ENCODE data around the genes TYRO3, PLA2G4D and CKMT1B.

GRCh38 chr15:41520323-41521115 lies 6.9 kb upstream of the LTK start:
- RRBS, 2 experiments = no CpG with 5 or more reads among the region's 27 CpGs

DNA sequence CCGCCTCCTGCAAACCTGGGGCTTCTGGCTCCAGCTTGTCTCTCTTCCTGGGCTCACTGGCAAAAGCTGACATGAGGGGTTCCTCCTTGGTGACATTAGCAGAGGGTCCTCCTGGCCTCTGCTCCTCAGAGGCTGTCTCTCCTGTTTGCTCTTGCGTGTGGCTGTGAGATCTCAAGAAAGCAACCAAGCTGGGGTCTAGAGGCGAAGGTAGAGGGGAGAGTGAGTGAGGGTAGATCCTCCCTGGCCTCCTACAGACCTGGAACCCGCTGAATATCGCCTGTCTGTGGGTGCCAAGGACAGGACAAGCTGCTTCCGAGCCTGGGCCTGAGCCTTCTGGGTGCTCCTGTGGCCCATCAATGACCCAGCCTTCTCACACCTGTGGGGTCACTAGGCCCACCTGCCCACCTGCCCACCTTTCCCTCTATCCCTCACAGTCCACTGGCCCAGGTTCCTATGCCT lies 13.0 kb downstream of the RPAP1 start:
- RRBS, 2 experiments = no CpG with 5 or more reads among the region's 6 CpGs

DNA sequence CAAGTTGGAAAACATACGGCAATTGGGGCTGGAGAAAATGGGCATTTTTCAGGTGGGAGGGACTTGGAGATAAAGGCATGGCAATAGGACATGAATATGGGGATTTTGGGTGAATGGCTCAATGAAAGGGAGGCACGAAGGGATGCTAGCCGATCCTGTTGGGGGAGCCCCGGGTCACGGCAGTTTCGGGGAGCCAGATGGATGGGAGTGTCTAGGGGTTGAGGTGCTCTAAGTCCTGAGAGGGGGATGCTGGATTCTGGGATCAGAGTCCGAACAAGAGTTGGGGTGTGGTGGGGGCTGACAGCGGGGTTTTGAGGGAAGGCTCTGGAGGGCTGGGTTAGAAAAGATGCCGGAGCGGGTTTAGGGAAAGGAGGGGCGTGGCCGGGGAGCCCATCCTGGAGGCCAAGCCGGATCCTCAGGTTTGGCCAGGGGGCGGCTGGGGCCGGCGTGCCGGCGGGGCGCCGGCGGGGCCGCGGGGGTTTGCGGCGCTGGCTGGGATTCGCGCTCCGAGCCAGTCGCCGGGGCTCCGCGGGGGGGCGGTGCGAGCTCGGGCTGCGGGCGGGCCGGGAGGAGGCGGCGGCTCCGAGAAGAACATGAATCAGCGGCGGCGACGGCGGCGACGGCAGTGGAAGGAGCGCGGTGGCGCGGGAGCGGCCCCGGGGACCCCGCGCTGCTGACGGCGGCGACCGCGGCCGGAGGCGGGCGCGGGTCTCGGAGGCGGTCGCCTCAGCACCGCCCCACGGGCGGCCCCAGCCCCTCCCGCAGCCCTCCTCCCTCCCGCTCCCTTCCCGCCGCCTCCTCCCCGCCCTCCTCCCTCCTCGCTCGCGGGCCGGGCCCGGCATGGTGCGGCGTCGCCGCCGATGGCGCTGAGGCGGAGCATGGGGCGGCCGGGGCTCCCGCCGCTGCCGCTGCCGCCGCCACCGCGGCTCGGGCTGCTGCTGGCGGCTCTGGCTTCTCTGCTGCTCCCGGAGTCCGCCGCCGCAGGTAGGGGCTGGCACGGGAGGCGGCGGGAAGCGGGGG lies at the start of gene TYRO3:
Gene TYRO3 (plus strand): TSS at position 815 of the 1,020 bp plus-strand sequence.
- RRBS, 2 experiments = 1 to 5% methylated on average over 52 to 54 of the region's 107 CpGs

DNA sequence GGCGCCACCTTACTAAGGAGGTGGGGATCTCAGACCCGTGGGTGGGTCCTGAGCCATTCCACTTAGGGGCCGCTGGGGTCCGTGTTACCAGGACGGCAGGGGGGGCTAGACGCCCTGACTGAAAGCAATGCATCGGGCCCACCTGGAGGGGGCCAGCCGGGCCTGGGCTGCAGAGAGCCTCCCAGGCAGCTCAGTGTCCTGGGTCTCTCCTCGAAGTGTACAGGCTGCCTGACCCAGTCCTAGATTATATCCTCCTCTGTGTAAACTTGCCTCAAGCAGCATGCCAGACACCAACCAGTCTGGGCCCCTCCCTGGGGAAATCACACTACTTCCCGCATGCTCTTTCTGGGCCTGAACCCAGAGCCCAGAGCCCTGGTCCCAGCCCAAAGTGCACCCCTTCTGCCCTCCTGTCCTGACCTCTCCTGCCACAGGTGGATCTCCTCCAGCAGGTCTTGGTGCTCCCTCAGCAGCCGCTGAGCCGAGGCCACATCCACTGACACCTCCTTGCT lies 15.9 kb downstream of the SPTBN5 start:
- RRBS, 2 experiments = no CpG with 5 or more reads among the region's 12 CpGs

- RRBS, 2 experiments = 72 to 85% methylated on average over 5 of the region's 20 CpGs
These were observed 35.5 kb downstream of the EHD4 start for GRCh38 chr15:41936499-41937605.

GRCh38 chr15:41951422-41951878 lies 20.9 kb downstream of the EHD4 start:
- RRBS, 2 experiments = no CpG with 5 or more reads among the region's 2 CpGs

- RRBS, 2 experiments = no CpG with 5 or more reads among the region's 4 CpGs
These were observed at the start of gene PLA2G4D for GRCh38 chr15:42094388-42094643. TSS of gene PLA2G4D (minus strand) at chr15:42094562.

DNA sequence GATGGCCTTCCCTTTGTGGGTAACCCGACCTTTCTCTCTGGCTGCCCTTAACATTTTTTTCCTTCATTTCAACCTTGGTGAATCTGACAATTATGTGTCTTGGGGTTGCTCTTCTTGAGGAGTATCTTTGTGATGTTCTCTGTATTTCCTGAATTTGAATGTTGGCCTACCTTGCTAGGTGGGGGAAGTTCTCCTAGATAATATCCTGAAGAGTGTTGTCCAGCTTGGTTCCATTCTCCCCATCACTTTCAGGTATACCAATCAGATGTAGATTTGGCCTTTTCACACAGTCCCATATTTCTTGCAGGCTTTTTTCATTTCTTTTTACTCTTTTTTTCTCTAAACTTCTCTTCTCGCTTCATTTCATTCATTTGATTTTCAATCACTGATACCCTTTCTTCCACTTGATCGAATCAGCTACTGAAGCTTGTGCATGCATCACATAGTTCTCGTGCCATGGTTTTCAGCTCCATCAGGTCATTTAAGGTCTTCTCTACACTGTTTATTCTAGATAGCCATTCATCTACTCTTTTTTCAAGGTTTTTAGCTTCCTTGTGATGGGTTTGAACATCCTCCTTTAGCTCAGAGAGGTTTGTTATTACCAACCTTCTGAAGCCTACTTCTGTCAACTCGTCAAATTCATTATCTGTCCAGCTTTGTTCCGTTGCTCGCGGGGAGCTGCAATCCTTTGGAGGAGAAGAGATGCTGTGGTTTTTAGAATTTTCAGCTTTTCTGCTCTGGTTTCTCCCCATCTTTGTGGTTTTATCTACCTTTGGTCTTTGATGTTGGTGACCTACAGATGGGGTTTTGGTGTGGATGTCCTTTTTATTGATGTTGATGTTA lies 22.2 kb upstream of the GANC start:
- RRBS, 2 experiments = no CpG with 5 or more reads among the region's 8 CpGs

DNA sequence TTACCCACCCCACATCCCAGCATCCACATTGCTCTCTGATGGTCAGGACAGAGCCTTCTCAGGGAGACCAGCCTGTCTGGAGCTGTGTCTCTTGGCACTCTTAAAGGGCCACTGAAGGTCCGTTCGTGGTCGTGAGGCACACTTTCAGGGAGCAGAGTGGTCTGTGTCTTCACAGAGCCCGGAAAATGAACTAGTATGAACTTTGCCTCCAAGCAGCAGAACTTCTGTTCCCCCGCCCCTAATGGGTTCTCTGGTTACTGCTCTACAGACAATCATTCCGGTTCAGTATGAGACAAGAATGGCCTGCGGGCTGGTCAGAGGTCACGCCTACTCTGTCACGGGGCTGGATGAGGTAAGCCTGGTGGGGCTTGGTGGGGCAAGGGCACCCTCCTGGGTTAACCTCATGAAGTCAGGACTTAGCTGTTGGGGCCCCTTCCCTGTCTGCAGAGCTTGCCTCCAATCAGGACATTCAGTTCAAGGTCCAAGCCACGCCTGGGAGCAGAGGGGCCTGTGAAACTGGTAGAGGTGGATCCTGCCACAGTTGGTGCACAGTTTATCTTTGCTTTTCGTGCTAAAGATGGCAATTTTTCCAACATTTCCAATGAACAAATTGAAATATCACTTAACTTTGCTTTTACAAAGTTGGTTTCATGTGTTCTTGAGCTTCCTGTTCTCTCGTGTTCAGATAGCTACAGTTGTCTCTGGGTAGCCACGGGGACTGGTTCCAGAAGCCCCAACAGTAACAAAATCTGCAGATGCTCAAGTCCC lies 33.3 kb downstream of the CAPN3 start:
- RRBS, 2 experiments = 56 to 59% methylated on average over 2 of the region's 13 CpGs

DNA sequence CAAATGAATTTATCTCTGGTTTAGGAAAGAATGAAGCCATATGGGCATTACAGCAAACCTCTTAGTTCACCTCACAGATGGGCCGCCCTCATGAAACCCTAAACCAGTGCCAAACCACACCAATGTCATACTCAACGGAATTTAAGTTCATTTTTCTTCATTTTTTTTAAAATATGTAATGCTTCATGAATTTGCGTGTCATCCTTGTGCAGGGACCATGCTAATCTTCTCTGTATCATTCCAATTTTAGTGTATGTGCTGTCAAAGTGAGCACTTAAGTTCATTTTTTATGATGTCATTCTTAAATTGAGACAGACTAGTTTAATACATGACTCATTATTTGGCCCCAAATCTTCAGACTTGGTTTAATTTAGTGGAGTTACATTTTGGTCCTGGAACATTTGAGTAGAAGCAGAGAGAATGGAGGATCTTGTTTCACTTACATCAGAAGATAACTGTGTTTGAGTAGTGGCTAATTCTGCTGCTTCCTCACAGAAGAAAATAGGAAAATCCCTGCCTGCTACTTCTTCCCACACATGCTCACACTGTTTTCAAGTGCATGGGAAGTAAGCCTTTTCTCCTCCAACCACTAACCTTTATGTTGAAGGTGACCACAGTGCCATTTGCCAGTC lies 63.4 kb downstream of the ZNF106 start:
- RRBS, 2 experiments = no CpG with 5 or more reads among the region's 3 CpGs

DNA sequence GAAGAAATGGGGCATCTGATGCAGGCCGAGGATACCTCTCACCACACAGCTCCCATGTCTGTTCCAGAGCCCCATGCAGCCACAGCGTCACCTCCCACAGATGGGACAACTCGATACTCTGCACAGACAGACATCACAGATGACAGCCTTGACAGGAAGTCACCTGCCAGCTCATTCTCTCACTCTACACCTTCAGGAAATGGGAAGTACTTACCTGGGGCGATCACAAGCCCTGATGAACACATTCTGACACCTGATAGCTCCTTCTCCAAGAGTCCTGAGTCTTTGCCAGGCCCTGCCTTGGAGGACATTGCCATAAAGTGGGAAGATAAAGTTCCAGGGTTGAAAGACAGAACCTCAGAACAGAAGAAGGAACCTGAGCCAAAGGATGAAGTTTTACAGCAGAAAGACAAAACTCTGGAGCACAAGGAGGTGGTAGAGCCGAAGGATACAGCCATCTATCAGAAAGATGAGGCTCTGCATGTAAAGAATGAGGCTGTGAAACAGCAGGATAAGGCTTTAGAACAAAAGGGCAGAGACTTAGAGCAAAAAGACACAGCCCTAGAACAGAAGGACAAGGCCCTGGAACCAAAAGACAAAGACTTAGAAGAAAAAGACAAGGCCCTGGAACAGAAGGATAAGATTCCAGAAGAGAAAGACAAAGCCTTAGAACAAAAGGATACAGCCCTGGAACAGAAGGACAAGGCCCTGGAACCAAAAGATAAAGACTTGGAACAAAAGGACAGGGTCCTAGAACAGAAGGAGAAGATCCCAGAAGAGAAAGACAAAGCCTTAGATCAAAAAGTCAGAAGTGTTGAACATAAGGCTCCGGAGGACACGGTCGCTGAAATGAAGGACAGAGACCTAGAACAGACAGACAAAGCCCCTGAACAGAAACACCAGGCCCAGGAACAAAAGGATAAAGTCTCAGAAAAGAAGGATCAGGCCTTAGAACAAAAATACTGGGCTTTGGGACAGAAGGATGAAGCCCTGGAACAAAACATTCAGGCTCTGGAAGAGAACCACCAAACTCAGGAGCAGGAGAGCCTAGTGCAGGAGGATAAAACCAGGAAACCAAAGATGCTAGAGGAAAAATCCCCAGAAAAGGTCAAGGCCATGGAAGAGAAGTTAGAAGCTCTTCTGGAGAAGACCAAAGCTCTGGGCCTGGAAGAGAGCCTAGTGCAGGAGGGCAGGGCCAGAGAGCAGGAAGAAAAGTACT lies 8.2 kb downstream of the MAP1A start:
- RRBS, 2 experiments = no CpG with 5 or more reads among the region's 8 CpGs

DNA sequence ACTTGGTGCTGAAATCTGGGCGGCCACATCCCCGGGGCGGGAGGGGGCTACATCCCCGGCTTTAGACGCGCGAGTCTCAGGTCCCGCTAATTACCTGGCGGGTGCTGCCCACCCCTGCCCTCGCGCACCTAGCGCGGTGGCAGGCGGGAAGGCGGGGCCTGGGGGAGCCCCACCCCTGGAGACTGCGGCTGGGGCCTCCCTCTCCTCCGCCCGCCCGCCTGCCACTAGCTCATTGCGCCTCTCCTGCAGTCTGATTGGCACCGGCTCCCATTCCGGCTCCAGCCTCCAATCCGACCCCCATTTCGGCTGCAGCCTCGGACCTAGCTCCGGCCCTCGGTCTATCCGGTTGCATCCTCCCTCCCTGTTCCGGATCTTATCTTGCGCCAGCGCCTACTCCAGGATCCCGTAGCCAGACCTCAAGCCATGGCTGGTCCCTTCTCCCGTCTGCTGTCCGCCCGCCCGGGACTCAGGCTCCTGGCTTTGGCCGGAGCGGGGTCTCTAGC lies at the start of gene CKMT1B:
Gene CKMT1B (plus strand): TSS at position 232 of the 503 bp plus-strand sequence.
- RRBS, 2 experiments = no CpG with 5 or more reads among the region's 38 CpGs

DNA sequence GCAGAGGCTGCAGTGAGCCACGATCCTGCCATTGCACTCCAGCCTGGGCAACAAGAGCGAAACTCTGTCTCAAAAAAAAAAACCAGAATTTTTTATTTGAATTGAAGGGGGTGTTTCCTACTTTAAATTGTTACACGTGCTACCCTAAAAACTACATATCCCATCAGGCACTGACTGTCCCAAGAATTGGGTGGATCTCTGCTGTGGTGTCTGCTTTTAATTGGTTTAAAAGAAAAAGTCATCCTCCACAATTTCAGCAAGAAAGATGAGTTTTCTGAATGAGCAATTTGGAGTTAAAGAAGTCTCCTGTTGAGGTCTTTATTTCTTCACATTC lies 2.1 kb downstream of the PDIA3 start:
- RRBS, 2 experiments = no CpG with 5 or more reads among the region's 3 CpGs

- RRBS, 2 experiments = no CpG with 5 or more reads among the region's 11 CpGs
These were observed 14.0 kb downstream of the ELL3 start for GRCh38 chr15:43762588-43763422.

DNA sequence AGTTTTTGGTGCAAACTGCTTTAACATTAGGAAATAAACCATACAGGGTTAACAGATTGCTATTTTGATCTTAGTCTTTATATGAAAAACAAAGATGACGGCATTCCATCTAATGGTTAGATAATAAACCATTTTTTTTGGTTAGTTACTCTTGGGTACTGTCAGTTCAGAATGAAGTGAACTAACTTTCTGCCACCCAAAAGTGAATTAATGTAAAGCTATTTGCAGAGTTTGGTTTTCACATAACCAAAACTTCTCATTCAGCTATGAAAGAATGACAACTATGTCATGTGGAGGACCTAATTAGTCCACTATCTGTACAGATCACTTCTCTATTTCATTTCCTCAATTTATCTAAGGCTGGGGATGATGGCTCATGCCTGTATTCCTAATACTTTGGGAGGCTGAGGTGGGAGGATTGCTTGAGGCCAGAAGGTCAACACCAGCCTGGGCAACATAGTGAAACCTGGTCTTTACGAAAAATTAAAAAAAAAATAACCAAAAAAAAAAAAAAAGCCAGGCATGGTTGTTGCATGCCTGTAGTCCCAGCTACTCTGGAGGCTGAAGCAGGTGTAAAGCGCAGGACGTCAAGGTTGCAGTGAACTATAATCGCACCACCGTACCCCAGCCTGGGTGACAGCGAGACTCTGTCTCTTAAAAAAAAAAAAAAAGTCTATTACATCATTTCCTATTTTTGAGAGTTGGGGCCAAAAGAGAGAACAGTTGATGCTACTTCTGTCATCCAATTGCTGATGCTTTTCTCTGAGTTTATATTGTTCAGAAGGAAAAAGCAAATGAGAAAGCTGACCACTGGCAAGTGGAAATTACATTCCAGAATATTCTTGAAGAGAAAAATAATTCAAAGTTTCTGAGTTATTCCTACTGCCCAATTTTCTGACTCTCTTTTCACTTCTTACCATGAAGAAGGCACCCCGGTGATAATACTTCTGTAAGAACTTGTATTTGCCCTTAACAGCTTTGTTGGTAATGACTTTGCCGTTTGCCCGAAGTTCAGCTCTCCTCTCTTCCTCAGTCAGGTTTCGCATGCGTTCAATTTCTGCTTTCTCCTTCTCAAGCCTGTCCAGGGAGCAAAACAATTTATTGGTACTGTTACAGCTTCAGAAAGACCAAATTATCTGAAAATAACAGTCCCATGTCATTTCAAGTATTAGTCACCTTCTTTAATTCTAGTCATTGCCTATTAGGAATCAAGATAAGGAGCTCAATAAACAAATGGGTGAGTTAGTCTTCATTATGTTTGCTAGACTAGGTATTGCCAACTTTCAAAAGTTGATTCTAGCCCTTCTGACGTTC lies 8.9 kb downstream of the HYPK start:
- RRBS, 2 experiments = no CpG with 5 or more reads among the region's 13 CpGs

DNA sequence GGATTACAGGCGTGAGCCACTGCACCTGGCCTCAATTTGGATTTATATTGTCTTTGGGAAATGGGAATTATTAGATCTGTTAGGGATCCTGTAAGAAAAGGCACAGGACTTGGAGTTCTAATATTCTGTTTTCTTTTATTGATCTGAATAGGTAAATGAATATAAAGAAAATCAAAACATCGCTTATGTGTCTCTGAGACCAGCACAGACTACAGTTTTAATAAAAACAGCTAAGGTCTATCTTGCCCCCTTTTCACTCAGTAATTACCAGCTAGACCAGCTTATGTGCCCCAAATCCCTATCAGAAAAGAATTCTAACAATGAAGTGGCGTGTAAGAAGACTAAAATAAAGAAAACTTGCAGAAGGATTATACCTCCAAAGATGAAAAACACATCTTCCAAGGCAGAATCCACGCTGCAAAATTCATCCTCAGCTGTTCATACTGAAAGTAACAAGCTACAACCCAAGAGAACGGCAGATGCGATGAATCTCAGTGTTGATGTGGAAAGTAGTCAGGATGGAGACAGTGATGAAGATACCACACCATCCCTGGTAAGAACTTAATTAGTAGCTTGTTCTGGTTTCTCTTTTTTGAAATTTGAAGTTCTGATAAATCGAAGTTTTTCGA lies 1.1 kb downstream of the WDR76 start:
- RRBS, 2 experiments = no CpG with 5 or more reads among the region's 8 CpGs

DNA sequence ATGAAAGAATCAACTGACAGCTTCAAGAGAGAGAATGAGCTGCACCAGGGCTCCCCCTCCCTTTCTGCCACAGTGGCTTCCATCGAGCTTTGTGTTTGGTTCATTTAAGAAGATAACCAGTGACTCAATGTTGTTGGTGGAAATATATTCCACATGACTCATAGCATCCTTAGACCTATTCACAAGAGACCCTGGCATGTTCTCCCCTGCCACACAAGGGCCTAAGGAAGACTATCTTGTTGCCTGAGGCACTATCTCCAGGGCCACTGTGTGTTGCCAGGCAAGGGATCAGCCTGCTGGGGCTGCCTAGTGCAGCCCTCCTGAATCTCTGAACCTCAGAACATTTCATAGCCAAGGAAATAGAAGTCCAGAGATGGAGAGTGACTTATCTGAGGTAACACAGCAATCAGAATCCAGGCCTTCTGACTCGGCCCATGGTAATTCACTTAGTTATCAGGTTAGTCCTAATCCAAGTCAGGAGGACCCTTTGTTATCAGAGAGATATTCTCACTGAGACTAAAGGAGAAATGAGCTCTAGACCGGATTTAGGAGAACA lies 86.7 kb downstream of the WDR76 start:
- RRBS, 2 experiments = no CpG with 5 or more reads among the region's 3 CpGs

- RRBS, 2 experiments = no CpG with 5 or more reads among the region's 10 CpGs
These were observed 33.9 kb upstream of the FRMD5 start for GRCh38 chr15:44228981-44229377.

DNA sequence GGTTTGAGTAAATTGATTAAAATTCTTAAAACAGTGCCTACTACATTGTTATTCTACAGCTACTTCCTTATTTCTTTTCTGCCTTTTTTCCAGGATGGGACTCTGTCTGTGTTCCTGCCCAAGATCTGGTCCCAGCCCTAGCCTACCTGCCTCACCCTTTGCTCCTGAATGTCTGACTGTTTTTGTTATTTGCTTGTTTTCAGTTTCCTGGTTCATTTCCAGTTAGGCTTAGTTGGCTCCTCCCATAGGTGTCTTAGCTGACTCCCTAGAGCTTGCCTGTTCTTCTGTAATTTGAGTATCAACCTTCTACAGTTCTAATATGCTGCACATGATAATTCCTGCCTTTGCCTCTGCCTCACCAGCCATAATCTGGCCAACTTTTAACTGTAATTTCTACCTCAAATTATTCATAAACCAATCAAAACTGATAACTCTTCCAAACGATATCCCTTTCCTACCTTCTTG lies 8.1 kb downstream of the GOLM2 start:
- RRBS, 2 experiments = no CpG with 5 or more reads among the region's 1 CpG